ENCODE measurements around a stretch of chr6.

DNA sequence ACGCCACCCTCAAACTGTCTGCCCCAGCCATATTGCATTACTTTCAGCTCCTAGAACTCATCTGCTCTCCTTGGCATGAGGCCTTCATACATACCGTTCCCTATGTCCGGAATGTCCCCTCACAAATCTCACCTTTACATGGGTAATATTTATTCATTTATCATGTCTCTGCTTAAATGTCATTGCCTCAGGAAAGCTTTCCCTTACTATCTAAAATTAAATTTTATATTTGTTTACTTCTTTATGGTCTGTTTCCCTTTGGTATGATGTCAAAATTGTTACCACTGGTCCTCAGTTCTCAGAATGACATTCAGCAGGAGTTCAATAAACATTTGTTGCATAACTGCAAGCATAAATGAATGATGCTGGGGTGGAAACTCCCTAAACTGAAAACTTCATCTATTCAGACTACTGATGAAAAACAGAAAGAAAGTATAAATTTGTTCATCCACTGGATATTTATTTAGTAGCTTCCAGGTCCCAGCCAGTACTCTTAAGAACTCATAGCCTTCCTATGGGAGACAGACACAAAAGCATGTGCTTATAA lies 3.1 kb downstream of the SESN1 start:
- RRBS: no CpG with 5 or more reads among the region's 3 CpGs

DNA sequence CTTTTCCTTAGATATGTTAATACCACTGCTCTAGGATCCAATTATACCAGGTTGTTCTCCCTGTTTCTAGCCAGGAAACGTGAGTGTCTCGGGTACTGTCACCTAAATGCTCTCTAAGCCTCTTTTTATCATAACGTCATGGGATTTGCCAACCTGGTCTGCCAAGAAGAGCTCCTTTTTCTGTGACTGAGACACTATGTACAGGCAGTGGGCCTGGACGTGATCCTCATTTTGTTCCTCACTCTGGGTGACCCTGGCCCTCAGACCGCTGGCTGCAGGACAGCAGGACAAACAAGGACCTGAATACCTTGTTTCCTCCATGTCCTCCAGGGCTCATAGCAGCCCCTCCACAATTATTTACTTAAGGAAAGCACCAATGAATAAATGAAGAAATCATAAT lies 69.1 kb downstream of the CD164 start:
- RRBS: no CpG with 5 or more reads among the region's 5 CpGs

- RRBS: no CpG with 5 or more reads among the region's 5 CpGs
These were observed 38.6 kb downstream of the CD164 start for GRCh38 chr6:109343704-109343978.

- RRBS: no CpG with 5 or more reads among the region's 7 CpGs
These were observed 7.7 kb downstream of the CD164 start for GRCh38 chr6:109374332-109375246.

DNA sequence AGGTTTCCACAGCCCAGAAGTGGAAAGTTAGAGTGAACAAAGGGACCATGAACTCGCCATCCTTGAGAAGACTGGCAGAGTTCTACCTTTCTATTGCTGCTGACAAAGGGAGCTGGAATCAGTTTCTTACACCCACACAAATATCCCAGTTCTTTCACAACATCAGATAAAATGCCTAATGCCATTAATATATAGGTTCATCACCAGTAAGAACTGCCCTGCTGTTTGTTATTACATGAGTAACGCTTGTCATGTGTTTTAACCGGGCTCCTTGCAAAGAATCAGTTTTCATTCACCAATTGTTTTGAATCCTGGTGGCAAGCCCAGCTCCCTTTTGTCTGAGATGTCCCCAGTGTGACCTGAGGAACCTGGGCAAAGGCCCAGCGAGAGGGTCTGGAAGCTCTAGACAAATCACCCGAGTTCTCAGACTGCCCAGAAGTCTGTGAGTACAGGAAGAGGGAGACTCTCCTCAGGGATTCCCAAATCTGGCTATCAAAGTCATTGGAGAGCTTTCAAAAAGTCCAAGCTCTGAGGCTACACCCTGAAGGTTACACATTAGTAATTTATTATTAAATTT lies 7.5 kb upstream of the CD164 start:
- RRBS: no CpG with 5 or more reads among the region's 5 CpGs

DNA sequence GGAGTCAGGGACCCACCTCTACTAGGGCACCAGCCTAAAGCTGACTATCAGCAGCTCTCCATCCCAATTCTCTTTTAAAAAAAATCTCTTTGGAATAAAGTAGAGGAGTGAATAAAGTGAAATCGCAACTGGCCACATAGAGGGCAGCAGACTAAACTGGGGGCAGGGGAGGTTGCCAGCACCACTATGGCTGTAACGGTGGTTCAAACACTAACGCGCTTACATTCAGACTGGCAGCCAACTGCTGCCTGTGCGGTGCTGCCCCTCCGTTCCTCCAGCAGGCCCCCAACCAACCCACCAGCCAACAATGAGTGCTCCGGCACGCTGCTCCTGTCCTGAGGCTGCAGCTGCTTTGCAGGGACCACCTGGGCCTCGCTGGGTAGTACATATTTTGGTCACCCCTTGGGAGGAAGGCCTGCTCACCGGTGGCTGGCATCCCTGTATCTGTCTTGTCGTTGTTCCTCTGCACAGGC lies 6.6 kb downstream of the MICAL1 start:
- RRBS: 95% methylated on average over 3 of the region's 11 CpGs

DNA sequence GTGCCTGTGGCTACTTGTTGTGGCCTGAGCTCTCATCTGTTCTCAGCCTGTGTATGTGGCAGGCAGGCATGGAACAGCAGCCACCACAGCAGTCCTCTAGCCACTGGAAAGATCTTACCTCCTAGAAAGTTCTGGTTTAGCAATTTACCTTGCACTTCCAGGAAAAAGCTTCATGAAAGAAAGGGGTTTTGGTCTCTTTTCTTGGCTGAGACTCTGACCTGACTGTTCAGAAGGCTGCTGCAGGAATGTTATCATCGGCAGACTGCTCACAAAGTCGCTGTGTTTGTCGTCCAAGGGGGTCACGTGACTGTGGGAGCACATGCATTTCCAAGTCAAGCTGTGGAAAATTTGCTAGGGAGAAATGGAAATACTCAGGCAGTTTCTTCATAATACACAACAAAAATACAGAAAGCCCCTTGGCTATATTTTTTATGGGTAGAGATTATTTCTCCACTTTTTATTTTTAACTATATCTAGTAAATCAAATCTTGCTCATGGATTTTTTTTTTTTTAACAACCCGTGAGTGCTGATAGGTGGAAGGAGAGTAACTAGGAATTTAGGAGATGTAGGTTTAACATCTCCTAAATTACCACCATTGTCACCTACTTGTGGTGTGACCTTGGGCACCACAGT lies 110.8 kb upstream of the GPR6 start:
- RRBS: no CpG with 5 or more reads among the region's 5 CpGs

DNA sequence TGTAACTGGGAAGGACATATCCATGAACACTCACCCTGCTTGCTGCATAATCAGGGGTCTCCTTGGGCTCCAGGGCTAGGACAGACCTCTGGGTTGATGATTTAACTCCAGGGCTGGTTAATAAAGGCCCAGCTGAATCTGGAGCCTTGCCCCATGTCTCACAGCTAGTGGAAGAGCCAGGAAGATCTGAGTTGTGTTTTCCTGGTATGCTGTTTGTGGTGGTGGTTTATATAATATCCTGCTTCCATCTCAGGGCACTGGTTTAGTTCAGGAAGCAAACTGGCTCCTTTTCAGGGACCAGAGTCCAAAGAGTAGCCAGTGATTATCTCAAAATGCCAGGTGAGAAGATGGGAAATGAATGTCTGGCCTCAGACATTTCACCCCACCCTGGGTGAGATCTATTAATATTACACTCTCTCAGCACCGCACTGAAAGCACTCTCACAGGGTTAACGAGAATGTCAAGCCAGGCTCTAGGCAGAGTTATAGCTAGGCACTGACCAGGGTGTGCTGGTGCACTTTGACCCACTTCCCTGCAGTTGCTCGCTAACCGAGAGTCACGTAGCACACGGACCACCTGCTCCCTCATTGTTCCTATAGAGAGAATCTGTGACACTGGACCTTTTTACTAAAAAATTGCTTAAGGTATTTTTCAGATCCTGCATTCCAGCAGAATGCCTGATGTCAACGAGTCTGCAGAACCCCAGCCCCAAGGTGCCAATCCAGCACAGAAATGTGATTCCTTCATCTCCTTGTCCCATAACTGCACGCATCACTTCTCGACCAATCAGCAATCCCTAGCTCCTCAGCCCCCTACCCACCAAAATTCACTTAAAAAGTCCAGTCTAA lies 90.2 kb upstream of the SLC22A16 start:
- RRBS: no CpG with 5 or more reads among the region's 9 CpGs

GRCh38 chr6:110813812-110814160 lies 1.5 kb downstream of the CDK19 start:
- RRBS: no CpG with 5 or more reads among the region's 3 CpGs

GRCh38 chr6:111374369-111374937 lies 108.6 kb downstream of the REV3L start:
- RRBS: no CpG with 5 or more reads among the region's 6 CpGs

DNA sequence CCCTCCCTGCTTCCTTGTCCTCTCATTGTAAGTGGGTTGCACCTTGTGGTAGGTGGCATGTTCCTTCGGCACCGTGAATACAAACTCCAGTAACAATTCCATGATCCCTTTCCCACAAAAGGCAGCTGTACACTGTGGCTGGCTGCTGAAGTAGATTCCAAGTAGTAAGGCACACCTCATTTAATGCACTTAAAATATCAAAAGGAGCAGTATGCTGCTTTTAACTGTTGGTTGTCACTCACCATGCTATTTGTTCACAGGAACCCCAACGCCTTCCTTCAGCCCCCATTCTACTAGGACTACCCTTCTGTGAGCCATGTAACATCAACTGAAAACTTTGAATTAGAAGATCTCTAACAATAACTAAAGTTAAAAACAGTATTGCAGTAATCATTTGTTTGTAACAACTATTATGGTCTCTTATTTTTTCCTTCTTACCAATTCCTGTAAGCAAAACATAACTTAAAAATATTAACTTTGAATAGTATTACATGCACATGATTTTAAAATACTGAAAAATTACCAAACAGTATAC lies 8.6 kb downstream of the REV3L start:
- RRBS: no CpG with 5 or more reads among the region's 3 CpGs

DNA sequence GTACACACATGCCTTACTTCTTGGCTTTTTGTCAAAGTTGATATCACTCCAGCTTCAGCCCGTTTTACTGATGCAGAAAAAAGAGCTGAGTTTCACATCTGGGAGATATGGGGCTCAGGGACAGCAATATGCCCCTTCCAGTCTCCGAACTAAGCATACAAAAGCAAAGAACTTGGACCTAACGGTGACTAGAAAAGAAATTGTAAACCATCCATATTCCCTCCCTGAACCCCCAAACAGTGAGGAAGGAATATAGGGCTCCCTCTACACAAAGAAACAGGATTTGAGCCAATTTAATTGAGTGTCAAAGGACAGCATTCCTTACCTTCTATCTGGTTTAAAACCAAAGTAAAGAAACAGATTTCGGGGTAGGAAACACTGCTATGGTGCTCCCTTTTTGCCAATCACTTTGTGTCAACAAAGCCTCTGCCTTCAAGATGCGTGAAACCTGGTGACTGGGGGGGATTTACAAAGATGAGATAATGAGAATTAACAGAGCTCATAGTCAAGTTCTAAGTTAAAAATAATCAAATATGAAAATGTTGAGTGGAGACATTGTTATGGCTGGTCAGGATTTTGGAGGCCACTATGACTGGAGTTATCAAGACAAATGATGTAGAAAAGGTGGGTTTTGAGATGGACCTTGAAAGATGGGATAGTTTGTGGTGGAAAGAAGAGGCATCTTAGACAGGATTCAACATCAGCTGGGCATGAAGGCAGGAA lies 45.5 kb upstream of the REV3L start:
- RRBS: no CpG with 5 or more reads among the region's 5 CpGs

DNA sequence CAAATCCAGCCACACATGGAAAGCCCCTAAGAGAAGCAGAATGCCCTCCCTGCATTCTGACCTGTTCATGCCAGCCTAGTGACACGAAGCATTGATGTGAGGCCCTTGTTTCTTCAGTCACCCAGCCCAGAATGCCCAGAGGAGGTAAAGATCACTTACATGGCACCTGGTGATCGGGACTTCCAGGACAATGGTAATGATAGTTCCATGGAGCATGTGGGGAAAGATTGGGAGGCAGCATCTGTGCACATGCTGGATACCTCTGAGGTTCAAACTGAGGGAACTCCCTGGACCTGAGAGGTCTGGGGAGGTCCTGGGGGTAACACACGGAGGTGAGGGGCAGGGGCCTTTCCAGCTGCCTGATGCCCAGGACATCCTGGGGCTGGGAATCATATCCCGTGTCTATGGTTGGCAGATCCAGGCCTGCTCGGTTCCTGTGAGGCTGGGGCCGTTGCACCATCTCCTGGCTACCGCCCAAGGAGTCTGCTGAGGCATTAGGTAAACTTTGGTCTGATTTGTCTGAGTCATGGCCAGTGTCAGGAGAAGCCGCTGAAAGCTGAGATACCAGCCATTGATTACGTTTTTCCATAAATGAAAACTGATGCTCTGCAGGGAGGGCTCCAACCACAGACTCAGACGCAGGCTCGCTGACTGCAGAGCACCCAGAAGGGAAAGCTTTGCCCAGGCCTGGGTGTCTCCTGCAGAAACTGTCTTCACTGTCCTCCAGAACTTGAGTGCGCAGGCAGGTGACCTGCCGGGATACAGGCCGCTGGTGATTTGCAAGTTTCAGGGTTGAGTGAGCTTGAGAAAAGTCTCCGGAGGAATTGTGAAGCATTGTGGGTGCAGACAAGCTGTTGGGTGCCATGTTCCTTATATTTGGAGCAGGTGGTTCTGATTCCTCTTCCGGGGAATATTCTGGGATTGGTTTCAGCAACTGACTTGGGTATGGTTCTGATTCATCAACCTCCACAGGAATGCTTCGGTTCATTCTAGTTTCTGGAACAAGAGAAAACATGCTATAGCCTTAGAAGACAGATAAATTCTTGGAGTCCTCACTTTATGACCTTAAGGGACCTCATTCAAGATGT lies 14.2 kb downstream of the TRAF3IP2 start:
- RRBS: 29% methylated on average over 4 of the region's 17 CpGs

- RRBS: no CpG with 5 or more reads among the region's 9 CpGs
These were observed 6.2 kb downstream of the TRAF3IP2 start for GRCh38 chr6:111599223-111600062.

DNA sequence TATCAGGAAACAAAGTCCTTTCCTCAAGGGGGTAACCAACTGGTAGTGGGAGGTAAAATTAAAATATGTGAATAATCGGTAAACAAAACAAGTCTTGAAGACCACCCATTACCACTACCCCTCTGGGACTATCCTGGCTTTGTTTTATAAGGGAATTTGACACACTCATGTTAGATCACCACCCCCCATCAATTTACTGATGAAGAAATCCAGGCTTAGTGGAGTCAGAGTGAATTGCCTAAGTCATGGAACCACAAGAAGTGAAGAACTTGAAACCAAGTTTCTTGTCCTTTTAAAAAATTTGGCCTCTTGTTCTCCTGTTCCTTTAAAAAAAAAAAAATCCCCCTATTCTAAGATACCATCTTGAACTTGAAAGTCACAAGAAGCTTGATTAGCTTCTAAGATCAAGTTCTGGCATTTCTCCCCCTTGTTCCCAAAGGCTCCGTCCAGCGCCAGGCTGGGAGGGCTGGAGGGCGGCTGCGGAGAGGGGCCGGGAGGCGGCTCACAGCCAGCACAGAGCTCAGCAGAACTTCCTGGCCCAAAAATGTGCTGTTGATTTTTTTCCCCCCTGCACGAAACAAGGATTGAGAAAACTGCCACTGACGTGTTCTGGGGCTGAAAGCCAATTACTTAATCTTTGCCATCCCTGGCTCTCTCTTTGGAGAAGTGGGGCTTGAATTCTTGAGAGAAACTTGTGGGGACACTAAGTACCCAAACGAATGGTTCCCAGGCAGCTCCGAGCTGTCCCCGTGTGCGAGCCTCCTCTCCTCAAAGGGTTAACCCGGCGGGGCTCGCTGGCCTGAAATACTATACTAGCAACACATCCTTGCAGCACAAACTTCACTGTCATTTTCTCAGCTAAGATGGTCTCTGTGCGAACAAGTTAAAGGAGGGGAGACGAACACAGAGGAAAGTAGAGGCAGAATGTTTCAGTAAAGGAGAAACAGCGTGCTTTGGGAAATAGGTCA lies 633 bp downstream of the TRAF3IP2 start:
- RRBS: no CpG with 5 or more reads among the region's 19 CpGs

DNA sequence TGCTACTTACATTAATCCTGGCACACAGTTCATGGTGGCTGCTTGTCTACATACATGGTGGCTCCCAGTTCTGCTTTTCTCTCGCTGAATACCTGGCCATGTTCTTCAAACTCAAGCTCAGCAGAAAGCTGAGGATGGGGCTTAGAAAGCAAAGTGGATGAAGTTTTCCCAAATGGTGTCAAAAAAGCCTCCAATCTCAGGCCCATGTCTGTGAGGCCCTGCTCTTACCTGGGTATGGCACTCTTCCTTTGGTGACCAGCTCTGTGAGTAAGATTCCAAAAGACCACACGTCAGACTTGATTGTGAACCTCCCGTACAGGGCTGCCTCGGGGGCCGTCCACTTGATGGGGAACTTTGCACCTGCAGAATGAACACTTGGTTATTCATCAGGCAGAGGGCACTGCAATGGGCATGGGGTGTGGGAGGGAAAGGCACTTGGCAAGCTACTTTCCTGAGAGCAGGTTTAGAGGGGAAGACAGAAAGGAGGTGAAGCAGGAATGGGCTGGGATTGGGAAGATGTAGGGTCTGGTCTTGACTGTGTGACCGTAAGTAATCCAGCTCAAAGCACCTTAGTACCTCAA lies 68.7 kb upstream of the TRAF3IP2 start:
- RRBS: no CpG with 5 or more reads among the region's 6 CpGs

GRCh38 chr6:111753536-111754233 lies 119.6 kb downstream of the FYN start:
- RRBS: no CpG with 5 or more reads among the region's 4 CpGs

DNA sequence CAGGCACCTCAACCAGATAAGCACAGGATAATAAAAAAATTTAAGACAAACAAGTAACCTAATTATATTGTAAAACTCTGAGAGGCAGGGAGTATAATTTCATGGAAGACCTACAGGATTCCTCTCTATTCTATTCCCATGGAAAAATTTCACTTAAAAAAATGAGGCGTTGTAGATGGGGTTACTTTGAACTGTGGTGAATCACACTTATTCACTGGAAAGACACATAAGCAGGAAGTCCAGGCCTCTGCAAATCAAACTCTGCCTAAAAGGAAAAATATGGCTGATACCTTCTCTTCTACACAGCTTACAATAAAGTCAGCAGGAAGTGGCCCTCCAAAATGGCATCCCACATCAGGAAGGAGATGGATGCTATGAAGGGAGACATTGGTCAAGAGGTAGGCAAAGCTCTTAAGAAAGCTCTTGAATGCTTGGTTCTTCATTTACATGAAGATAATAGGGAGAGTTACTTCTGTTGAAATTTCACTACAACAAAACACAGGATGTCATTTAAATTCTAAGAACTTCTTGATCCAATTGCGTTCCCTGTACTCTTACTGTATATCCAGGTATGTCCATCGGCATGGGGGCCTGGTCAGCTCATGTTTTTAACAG lies 115.9 kb downstream of the FYN start:
- RRBS: no CpG with 5 or more reads among the region's 3 CpGs